HEK293 (cell line): Measurements from ENCODE around the gene STT3B.

- PRO-cap: no peak
- RRBS, 2 experiments: no CpG with 5 or more reads among the region's 2 CpGs
Observed at GRCh38 chr3:27314982-27315455, 54.2 kb downstream of the NEK10 start.

GRCh38 chr3:27407624-27408818 lies 38.8 kb upstream of the NEK10 start:
- PRO-cap: no peak
- RRBS, 2 experiments: no CpG with 5 or more reads among the region's 6 CpGs

- PRO-cap: unidirectional peak, plus-strand start at chr3:27712280
- RRBS, 2 experiments: no CpG with 5 or more reads among the region's 56 CpGs
Observed at GRCh38 chr3:27711978-27713074, 9.8 kb downstream of the EOMES start.

DNA sequence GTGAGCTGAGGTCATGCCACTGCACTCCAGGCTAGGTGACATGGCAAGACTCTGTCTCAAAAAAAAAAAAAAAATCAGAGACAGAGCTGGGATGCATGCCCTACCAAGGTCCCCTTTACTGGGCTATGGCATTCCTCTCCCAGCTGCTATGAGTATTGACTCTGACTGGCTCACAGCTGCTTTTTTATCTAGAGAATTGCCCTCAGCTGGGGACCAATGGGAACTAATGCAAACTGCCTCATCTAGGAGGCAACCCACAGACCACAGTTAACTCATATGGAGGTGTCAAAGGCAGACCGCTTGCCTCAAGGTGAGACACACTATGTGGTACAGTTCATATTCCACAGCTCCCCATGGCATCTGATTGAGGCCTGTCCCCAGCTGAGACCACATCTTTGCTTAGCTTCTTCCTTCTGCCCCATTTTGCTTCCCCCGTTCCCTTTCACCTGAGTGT lies 183.5 kb upstream of the EOMES start:
- PRO-cap: no peak
- RRBS, 2 experiments: no CpG with 5 or more reads among the region's 2 CpGs

DNA sequence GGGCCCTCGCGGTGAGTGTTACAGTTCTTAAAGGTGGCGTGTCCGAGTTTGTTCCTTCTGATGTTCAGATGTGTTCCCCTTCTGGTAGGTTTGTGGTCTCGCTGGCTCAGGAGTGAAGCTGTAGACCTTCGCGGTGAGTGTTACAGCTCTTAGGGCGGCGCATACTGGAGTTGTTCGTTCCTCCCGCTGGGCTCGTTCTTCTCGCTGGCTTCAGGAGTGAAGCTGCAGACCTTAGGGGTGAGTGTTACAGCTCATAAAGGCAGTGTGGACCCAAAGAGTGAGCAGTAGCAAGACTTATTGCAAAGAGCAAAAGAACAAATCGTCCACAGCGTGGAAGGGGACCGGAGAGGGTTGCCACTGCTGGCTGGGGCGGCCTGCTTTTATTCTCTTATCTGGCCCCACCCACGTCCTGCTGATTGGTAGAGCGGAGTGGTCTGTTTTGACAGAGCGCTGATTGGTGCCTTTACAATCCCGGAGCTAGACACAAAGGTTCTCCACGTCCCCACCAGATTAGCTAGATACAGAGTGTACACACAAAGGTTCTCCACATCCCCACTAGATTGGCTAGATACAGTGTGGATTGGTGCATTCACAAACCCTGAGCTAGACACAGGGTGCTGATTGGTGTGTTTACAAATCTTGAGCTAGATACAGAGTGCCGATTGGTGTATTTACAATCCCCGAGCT lies 41.8 kb upstream of the CMC1 start:
- PRO-cap: no peak
- RRBS, 2 experiments: no CpG with 5 or more reads among the region's 24 CpGs

GRCh38 chr3:29318508-29318984 lies 37.7 kb downstream of the RBMS3 start:
- PRO-cap: no peak
- RRBS, 2 experiments: no CpG with 5 or more reads among the region's 2 CpGs

DNA sequence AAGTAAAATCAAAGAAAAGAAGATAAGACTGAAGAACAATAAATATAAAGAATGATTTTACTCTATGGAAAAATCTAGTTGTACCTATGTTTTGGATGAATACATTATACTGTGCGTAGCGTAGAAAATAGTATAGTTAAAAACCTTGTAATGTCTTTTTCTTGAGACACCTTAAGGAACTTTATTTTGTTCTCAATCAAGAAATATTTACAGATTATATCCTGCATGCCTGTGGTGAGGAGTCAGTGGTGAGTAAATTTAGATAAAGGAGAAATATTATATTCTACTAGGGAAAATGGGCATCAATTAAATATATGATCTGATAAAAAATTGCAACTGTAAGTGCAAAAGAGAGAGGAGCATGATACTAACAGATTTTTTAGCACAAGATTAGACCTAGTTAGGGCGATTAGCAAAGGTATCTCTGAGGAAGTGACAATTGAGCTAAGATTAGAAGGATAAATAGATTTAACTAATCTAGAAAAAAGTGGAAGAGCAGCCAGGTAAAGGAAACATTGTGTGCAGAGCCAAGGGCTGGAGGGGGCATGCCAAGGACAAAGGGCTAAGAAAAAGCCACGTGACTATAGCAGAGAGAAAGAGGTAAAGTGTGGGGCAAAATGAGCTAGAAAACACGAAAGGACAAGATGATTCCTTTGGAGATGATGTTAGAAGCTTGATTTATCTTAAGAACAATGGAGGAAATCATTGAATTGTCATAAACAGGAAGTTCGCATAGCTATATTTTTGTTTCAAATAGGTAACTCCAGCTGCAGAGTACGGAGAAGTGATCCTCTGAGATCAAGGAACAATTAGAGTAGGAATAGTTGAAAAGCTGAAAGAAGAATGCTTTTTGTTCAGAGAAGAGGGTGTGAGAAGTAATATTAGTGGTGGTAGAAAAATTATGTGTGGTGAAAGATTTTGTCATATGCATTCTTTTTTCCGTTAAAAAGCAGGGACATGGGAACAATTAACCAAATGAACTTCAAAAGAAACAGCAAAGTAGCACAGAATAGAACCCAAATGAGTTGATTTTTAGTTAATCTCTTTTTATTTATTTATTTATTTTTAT lies 158.0 kb downstream of the RBMS3 start:
- PRO-cap: no peak
- RRBS, 2 experiments: no CpG with 5 or more reads among the region's 8 CpGs

DNA sequence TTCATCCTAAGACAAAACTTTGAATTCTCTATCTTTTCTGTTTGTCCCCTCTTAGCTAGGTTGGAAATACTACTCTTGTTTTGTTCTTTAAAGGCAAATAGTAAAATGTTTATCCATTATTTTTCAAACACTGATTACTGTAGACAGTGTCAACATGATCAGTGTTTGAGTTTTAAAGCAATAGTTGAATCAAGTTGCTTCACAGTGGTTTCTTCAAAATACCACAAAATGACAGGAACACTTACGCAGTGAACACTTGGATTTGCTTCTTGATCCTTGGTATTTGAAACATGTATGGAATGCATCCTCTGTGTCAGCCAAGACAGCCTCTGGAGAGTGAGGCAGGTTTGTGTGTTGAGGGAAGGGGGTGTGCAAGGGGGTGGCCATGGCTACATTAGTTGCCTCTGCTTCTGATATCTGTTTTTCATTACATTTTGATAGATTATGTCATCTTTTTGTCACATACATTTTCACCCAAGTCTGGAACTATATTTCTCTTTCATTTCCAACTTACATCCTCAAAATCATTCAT lies 413.0 kb downstream of the RBMS3 start:
- PRO-cap: no peak
- RRBS, 2 experiments: no CpG with 5 or more reads among the region's 1 CpG

- PRO-cap: no peak
- RRBS, 2 experiments: no CpG with 5 or more reads among the region's 1 CpG
Observed at GRCh38 chr3:30289351-30289784, 317.0 kb upstream of the TGFBR2 start.

GRCh38 chr3:30627471-30628314 lies 21.3 kb downstream of the TGFBR2 start:
- PRO-cap: no peak
- RRBS, 2 experiments: no CpG with 5 or more reads among the region's 4 CpGs

- PRO-cap: no peak
- RRBS, 2 experiments: no CpG with 5 or more reads among the region's 10 CpGs
Observed at GRCh38 chr3:30644577-30645666, 38.5 kb downstream of the TGFBR2 start.

- PRO-cap: no peak
- RRBS, 2 experiments: no CpG with 5 or more reads among the region's 7 CpGs
Observed at GRCh38 chr3:30659337-30660091, 53.1 kb downstream of the TGFBR2 start.

DNA sequence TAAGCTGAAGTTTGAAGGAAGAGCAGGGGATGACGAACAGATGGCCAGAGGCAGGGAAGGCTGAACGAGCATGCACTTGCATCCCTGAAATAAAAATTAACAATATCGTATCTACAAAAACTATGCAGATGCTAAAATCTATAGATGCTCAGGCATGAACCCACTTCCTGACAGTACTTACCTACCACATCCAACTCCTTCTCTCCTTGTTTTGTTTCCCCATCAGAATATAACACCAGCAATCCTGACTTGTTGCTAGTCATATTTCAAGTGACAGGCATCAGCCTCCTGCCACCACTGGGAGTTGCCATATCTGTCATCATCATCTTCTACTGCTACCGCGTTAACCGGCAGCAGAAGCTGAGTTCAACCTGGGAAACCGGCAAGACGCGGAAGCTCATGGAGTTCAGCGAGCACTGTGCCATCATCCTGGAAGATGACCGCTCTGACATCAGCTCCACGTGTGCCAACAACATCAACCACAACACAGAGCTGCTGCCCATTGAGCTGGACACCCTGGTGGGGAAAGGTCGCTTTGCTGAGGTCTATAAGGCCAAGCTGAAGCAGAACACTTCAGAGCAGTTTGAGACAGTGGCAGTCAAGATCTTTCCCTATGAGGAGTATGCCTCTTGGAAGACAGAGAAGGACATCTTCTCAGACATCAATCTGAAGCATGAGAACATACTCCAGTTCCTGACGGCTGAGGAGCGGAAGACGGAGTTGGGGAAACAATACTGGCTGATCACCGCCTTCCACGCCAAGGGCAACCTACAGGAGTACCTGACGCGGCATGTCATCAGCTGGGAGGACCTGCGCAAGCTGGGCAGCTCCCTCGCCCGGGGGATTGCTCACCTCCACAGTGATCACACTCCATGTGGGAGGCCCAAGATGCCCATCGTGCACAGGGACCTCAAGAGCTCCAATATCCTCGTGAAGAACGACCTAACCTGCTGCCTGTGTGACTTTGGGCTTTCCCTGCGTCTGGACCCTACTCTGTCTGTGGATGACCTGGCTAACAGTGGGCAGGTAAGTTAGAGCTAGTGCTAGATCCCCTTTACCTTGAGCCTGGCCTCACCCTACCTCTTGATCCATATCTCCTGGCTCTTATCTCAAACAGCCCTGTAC lies 65.4 kb downstream of the TGFBR2 start:
- PRO-cap: no peak
- RRBS, 2 experiments: no CpG with 5 or more reads among the region's 27 CpGs

- PRO-cap: no peak
- RRBS, 2 experiments: no CpG with 5 or more reads among the region's 11 CpGs
Observed at GRCh38 chr3:30680506-30681366, 74.3 kb downstream of the TGFBR2 start.

GRCh38 chr3:31265615-31266094 lies 267.1 kb upstream of the STT3B start:
- PRO-cap: no peak
- RRBS, 2 experiments: no CpG with 5 or more reads among the region's 3 CpGs

- PRO-cap: no peak
- RRBS, 2 experiments: no CpG with 5 or more reads among the region's 2 CpGs
Observed at GRCh38 chr3:31479865-31480064, 53.0 kb upstream of the STT3B start.

- PRO-cap: bidirectional peak, plus-strand start at chr3:31532945, minus-strand start at chr3:31532843; bidirectional peak, plus-strand start at chr3:31533565, minus-strand start at chr3:31533432
- RRBS, 2 experiments: under 1 to 1% methylated on average over 63 to 68 of the region's 119 CpGs
Observed at GRCh38 chr3:31532493-31533502, at the start of gene STT3B. Gene STT3B, plus strand, starts transcription at chr3:31532925.

GRCh38 chr3:31533931-31534416 lies 1.2 kb downstream of the STT3B start:
- PRO-cap: no peak
- RRBS, 2 experiments: no CpG with 5 or more reads among the region's 5 CpGs

GRCh38 chr3:31636417-31637626 lies 104.1 kb downstream of the STT3B start:
- PRO-cap: no peak
- RRBS, 2 experiments: no CpG with 5 or more reads among the region's 5 CpGs

- PRO-cap: no peak
- RRBS, 2 experiments: no CpG with 5 or more reads among the region's 5 CpGs
Observed at GRCh38 chr3:31879426-31879978, 101.6 kb downstream of the OSBPL10 start.